PC-3 (cell line): ENCODE measurements around a stretch of chr16.

DNA sequence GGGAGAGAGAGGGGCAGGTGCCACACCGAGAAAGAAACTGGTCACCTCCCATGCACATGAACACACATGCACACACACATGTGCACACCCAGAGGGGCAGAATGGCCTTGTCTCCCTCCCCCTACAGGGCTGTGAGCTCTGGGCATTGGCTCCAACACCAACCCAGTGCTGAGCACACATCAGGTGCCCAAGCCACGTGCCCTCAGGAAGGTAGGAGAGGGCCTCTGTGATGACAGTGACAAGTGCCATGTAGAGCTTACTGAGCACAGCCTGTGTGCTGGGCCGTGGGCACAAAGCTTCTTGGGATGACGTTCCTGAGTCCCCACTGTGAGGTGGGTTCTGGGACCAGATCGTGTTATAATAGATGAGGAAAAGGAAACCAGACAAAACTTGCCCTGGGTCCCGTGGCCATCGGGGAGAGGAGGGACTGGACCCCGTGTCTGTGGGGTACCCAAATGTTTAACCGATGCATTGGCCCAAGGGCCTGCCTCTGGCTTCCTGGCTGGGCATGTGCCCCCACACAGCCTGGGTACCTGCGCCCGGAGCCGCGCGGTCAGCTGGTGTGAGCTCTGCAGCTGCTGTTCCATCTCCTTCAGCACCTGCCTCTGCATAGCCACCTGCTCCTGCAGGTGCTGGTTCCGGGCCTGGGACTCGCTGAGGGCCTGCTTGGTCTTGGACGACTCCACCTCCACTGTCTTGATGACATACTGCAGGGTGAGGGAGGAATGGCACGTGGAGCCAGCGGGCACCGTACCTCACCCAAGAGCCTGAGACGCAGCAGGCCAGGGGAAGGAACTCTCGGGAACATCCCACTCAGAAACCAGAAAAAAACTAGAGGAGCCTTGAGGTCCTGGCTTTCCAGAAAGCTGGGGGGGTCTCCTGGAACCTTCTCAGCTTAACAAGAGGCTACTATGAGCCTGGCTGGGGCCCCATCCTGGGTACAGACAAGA, 32.0 kb downstream of the KIFC3 start:
- RAMPAGE, long total RNA = no peak

DNA sequence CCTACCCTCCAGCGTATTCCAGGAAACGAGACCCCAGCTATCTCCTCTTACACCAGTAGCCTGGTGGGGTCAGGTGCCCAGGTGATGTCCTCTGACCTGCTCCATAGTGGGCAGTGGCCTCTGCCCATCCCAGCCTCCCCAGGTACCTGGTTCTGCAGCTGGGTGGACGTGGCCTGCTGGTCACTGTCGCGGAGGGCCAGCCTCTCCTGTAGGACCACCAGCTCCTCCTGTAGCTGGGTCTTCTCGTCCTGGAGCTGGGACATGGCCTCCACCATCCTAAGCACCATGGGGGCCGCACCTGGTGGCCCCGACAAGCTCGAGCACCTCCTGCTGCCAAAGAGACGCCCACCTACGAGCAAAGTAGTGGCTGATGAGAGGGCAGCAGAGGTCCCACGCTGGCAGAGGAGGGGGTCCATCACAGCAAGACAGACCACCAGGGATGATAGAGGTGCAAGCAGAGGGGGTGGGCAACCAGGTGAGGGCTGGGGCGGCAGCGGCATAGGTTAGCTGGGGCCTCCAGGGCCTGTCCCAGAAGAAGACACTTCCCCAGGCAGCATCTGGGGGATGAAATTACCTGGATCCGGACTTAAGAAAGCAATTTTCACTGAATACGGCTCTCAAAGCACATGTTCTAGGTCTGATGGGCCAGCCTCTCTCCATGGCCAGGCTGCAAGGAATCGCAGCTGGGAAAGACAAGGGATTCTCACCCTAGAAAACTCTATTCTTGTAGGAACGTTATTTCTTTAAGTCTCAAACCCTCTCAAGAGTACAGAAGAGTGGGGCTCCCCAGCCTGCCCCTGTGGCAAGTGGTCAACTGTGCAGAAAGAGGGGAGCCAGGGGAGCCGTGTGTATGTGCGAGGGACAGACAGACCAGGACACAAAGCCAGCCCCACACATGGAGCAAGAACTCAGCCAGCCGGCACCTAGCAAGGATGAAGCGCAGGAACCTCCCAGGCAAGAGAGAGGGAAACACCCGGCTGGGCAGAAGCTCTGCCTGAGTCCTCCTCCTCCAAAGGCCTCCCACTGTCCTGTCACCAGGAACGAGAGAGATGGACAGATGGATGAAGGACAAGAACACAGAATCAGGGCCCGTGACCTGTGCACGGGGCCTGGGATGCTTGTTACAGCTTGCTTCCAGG, 16.6 kb downstream of the KIFC3 start:
- RAMPAGE, long total RNA = no peak

DNA sequence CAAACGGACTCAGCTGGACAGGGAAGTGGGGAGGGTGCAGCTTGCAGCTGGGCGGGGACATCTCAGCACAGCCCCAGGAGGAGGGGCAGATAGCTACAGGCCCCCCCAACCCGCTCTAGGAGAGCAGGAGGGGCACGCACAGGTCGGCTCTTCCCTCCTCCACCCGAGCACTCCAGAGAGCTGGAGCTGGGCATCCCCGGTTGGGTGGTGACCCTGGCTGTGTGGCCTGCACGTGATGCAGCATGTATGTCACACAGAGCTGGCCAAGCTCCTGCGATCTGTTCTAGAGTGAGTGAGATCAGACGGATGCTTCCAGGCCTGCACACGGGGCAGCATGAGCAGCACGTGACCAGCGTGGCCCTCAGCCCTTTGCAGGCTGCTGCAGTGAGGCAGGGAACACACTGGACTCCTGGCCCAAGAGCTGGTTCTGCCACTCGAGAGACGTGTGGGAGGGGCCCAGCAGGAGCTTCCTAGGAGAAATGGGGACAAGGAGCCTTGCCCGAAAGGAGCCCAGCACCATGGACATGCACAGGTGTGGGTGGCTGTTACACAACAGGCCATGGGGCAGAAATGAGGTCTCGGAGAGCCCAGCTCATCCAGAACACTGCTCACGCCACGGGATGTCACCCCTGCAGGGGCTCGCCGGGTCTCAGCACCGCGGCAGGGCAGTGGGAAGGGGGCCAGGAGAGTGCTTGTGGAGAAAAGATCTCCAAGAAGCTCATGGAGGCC, 15.3 kb downstream of the KIFC3 start:
- RAMPAGE, long total RNA = no peak

- RAMPAGE, long total RNA = no peak
Observed at GRCh38 chr16:57825112-57825390, 22.8 kb upstream of the KIFC3 start.

GRCh38 chr16:57826015-57827093, 24.1 kb upstream of the KIFC3 start:
- RAMPAGE, long total RNA = no peak

- RAMPAGE, long total RNA = no peak
Observed at GRCh38 chr16:57949757-57949956, 21.3 kb downstream of the CNGB1 start.

DNA sequence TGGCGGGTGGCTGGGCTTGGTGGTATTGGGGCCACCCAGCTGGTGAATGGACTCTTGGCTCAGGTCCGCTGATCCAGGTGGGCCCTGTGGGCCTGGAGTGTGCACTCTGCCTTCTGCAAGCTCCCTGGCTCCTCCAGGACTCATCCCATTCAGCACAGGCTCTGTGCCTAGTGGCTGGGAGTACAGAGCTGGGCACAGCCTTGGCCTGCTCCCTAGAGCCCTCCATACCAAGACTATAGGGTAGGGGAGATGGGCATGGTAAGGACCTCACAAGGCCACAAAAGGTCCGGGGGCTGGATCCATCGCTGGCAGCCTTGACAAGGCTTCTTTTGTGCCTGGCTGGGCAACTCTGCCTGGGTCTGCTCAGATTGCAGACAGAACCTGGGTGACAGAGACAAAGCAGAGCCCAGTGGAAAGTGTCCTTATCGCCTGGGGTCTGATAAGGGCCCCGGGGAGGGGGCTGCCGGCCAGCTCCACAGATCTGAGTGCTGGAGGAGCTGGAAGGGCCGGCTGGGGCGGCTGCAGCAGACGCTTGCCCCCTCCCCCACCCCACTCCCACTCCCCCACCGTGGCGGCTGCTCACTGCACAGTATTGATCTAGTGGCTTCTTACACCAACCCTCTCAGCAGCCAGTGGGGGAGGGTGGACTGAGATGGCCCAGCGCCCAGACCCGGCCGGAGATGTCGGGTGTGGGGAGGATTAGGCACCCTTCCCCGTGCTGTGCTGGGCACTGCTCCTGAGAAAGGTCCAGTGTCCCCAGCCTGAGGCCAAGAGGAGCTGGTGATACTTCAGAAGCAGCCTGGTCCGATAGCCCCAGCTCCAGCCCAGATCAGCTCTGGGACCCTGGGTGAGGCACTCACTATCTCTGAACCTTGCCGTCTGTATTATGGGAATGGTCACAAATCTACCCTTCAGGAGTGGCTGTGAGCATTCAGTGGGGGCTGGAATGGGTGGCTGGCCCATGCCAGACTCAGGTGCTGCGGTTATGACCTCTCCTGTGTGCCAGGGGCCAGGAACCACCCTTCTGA, 7.3 kb downstream of the MMP15 start:
- RAMPAGE, long total RNA = no peak

DNA sequence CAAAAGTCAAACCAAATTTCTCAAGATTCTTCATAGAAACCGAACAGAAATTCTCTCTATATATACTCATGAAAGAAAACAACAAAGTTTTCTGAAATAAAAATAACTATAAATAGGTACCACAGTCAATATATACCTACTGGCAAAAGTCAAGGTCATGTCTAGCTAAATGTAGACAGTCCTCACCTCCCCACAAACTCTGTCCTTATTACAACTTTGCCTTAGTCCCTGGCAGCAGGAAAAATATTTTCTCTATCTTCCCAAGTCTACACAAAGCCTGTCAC, 2.8 kb downstream of the CFAP20 start:
- RAMPAGE, long total RNA = no peak

DNA sequence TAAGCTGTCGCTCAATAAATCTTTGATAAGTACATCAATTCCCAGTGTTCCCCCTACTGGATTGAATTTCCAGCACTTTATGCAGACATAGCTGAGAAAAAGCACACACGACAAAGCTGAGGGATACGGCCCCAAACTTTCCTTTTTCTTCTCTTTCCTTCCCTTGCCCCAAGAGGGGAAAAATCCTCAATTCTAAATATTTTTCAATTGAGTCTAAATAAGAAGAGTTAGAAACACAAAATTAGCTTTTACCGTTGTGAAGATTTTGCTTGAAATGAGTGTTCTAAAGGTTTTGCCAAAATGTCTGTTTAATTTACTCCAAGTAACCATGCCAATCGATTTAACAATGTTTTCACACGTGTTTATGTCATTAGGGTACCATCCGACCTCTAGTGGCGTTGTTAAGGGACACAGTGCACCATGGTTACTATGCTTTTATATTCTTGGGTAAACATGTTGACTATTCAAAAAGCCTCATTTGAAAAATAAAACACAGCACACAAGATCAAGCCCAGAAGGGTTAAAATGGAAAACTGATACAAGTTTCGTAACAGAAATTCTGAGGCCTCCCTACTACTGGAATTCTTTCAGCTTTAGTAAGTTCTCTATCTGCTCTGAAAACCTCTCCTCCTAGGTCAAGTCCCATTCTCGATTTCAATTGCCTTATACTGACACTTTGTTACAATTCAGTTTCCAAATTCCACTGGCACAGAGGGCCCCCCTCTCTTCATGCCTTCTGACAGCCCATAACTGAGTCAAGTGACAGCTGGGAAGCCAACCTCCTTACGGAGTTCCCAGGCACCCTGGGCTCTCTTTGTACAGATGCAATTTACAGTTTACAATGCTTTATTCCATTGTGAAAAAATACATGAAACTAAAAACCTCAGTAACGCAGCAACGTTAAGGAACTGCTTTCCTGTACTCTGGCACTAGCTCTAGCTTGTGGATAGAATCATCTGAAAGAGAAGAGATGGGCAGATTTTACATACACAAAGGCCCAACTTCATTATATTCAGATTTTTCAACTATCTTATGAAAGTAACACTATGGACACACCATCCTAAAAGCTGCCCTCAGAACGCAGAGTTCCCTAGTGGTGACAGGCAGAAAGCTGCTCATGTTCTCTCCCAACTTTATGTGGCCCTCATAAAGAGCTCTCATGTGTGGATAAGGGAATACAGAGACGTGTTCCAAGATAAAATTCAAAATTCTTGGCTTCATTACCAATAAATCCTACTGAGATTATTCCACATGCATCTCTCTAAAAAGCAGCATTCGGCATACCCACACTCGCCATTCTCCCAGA, 2.0 kb downstream of the CFAP20 start:
- RAMPAGE, long total RNA = no peak

GRCh38 chr16:58331477-58331883, 36.7 kb upstream of the PRSS54 start:
- RAMPAGE, long total RNA = no peak

- RAMPAGE, long total RNA = no peak
Observed at GRCh38 chr16:58426079-58426455, 33.8 kb downstream of the GINS3 start.

DNA sequence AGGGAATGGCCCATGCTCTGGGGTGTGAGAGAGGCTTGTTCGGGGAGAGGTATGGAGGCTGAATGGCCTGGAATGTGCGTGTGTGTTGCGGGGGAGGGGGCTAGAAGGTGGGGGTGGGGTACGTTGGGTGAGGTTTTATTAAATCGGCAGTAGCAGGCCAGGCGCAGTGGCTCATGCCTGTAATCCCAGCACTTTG, 34.6 kb upstream of the NDRG4 start:
- RAMPAGE, long total RNA = no peak

DNA sequence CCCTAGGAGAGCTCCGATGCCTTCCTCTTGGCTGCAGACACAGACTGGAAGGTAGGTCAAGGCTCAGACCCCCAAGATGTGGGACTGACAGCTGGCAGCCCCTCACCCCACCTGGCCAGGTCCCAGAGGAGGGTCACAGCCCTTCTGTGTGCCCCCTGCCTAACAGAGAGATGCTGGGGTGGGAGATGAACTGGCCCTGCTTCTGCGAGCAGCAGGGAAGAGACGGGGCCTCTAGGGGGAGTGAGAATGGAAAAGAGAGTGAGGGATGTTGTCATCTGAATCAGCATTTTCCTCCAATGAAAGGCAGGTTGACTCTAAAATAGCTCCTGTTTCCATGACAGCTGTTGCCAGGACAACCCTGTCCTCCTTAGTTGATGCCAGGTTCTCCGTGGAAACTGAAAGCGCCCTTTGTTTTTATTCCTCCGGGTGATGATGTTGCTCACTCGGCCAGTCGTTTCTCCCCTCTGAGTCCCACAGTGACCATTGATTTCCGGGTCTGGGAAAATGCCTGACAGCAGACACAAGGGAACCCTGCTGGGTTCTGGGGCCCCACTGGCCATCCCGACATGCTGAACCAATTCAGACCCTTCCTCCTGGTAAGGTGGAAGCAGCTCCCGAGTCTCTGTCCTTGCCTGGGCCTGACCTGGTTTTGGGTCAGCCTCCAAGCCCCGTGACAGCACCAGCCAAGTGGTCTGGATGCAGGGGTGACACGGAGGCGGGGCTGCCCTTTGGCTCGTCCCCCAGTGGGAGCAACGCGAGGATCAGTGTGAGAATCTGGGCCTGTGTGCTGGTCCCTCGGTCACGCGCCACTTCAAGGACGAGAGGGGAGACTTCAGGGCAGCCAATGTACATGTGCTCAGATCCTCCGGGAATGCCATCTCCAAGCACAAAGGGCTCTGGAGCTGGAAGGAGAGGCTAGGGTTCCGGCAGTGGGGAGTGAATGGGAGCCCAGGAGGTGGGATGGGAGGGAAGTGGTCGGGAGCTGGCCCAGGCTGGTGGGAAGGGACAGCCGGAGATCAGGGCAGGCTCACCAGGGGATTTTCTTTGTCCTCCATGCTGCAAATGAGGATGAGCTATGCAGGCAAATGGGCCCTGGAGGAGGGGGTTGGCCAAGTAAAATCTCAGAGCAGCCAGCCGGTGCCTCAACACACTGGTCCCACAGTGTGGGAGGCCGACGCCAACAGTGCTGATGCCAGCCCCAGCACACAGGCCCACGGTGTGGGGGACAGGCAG, 4.6 kb upstream of the NDRG4 start:
- RAMPAGE, long total RNA = no peak

DNA sequence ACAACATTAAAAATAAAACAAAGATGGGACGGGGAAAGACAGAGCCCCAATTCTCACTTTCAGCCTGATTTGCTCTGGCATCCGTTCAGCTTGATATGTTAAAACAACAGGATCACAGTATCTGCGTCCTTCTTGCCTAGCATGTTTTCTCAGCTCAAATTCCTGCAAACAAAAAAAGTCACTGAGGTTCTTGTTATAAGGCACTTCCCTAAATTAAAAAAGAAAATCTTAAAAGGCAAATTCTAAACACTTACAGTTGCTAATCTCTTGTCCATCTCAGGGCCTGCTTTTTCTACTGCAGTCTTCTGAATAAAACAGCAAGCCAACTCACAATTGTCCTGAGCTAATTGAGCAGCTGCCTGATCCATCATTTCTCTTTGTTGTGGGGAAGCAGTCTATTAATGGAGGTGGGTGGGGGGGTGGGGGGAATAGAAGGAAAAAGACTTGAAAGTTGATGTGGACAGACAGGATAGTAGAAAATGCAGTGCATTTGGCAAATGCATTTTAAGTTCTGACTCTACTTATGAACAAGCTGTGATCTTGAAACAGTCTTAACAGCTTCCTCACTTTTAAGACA, 26.9 kb downstream of the SETD6 start:
- RAMPAGE, long total RNA = no peak

GRCh38 chr16:58551511-58551900, 36.2 kb downstream of the SETD6 start:
- RAMPAGE, long total RNA = no peak

DNA sequence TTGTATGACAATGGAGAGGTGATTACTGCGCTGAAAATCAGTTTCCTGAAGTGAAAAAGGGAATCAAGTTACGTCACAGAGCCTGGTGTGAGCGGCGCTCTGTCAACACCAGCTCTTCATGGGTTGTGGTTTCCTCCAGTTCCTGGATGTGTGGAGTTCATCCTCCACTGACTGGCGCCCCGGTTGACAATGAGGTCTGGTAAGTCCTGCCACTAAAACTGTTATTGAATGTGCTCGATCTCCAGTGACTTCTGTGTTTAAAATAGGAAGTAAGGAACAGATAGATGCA, 21.8 kb upstream of the GOT2 start:
- RAMPAGE, long total RNA = no peak

GRCh38 chr16:60573345-60573803, 1462.9 kb downstream of the CDH8 start:
- RAMPAGE, long total RNA = no peak

DNA sequence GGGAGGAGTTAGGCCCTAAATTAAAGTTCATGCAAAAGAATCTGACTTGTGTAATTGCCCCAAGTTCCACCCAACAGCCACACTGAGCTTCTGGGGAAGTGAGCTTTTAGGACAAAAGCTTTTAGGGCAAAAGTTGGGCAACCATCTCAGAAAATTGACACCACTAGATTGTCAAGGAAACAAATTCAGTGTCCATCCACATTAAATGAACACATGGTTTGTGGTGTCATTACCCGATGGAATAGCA, 613.0 kb upstream of the CDH11 start:
- RAMPAGE, long total RNA = no peak

DNA sequence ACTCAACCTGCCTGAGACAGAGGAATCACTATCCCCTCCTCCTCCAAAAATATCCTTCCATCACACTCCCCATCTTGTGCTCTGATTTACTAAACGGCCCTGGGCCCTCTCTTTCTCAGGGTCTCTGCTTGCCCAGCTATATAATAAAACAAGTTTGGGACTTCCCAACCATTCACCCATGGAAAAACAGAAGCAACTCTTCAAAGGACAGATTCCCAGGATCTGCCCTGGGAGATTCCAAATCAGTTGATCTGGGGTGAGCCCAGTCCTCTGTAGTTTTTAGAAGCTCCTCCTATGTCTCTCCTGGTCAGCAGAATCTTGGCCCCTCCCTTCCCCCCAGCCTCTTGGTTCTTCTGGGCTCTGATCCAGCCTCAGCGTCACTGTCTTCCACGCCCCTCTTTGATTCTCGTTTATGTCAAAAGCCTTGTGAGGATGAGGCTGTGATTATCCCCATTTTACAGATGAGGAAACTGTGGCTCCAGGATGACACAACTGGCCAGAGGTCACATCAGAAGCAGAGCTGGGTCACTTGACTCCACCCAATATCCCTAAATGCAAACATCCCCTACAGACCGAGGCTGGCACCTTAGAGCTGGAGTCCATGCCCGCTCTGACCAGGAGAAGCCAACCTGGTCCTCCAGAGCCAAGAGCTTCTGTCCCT, 908 bp upstream of the CDH5 start:
- RAMPAGE, long total RNA = no peak

DNA sequence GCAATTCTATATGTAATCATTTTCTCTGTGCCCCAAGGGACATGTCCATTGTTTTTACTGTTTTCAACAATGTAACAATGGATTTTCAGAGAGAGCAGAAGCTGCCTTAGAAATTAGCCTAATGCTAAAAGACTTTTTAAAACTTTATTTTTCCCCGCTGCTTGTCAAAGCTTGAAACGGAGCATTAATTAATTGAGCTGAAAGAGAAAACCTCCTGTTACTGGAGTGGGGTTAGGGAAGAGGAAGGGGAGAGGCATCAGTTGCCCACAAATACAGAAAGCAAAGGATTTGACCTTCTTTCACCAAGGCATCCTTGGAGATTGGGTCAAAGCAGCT, 26.9 kb upstream of the BEAN1 start:
- RAMPAGE, long total RNA = no peak